SEM (cell line): ENCODE measurements around the genes PINLYP, SMG9 and ZNF155.

- PRO-cap, result no peak
These were observed 37.6 kb upstream of the CD177 start for GRCh38 chr19:43315818-43316319.

DNA sequence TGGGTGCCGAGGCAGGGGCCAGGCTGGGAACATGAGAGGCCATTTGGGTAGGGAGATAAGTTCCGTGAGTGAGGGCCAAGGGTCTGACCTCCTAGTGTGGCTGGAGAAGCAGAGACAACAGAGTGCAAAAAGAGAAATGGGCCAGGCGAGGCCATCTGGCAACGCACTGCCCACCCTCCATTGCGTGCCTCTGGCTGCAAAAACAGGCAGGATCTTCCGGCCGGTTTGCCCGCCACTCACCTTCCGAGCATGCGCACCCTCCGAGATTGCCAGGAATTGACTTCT lies 262 bp upstream of the TEX101 start:
- PRO-cap, result no peak

GRCh38 chr19:43439208-43439752 lies 24.6 kb downstream of the TEX101 start:
- PRO-cap, result no peak

DNA sequence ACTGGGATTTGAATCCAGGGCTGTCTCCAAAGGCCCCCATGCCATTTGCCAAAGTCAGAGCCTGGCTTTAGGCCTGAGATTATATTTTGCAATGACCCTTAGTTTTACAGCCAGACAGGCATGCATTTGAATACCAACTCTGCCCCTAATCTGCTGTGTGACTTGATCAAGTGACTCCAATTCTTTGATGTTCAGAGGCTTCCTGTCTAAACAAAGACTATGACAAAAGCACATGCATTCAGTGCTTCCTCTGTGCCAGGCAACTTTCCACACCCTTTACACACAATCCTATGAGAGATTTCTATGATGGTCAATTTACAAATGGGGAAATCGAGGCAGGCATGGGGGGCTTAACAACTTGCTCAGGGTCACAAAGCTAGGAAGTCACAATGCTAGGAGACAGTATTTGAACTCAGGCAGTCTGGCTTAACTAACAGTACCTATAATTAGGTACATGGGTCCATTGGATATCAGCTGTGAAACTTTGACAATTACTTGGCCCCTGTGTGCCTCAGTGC lies 3.7 kb upstream of the LYPD3 start:
- PRO-cap, result unidirectional peak, plus-strand start at position 231 of the sequence

DNA sequence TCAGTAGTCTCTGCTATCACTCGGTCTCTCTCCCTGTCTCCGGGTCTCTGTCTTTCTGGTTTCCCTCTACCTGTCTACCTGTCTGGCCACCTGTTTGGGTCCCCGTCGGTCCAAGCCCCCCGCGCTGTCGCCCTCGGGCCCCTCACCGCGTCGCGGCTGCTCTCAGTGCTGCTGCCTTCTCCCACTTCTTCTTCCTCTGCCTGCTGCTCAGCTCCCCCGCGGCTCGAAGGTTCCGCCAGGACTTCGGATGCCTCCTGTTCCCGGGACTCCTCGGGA lies 848 bp downstream of the PHLDB3 start:
- PRO-cap, result no peak

DNA sequence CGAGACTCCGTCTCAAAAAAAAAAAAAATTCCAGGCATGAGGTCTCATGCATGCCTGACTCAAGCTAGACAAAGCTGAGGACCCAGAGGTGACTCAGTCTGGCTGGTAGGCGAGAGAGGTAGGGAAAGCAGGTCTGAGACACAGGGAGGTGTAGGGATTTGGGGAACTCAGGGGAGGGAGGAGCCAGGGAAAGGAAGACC lies 2.6 kb upstream of the ETHE1 start:
- PRO-cap, result no peak

DNA sequence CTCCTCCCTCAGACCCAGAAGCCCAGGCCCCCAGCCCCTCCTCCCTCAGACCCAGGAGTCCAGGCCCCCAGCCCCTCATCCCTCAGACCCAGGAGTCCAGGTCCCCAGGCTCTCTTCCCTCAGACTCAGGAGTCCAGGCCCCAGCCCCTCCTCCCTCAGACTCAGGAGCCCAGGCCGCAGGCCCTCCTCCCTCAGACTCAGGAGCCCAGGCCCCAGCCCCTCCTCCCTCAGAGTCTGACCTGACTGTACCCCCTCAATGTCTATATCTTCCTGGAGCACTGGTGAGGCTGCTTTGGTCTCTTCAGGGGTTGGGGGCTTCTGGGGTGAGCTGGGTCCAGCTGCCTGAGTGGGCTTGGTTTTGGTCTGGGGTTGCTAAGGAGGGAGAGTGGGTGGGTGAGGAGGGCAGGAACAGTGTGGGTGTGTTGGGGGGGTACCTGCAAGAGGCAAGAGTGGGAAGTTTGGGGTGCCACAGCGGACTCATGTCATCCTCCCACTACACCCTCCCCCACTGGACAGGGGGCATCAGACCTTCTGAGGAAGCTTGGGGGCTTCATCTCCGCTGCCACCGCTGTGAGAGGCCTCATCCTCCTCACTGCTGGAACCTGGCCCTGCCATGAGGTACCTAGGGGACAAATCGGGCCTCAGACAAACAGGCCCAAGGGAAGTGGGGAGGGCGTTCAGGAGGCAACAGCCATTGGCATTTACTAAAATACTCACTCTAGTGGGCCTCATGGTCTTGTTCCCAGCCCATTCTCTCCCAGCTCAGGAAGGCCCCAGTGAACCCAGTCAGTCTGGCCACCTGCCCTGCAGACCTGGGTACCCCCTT lies 13.6 kb downstream of the ZNF575 start:
- PRO-cap, result no peak

DNA sequence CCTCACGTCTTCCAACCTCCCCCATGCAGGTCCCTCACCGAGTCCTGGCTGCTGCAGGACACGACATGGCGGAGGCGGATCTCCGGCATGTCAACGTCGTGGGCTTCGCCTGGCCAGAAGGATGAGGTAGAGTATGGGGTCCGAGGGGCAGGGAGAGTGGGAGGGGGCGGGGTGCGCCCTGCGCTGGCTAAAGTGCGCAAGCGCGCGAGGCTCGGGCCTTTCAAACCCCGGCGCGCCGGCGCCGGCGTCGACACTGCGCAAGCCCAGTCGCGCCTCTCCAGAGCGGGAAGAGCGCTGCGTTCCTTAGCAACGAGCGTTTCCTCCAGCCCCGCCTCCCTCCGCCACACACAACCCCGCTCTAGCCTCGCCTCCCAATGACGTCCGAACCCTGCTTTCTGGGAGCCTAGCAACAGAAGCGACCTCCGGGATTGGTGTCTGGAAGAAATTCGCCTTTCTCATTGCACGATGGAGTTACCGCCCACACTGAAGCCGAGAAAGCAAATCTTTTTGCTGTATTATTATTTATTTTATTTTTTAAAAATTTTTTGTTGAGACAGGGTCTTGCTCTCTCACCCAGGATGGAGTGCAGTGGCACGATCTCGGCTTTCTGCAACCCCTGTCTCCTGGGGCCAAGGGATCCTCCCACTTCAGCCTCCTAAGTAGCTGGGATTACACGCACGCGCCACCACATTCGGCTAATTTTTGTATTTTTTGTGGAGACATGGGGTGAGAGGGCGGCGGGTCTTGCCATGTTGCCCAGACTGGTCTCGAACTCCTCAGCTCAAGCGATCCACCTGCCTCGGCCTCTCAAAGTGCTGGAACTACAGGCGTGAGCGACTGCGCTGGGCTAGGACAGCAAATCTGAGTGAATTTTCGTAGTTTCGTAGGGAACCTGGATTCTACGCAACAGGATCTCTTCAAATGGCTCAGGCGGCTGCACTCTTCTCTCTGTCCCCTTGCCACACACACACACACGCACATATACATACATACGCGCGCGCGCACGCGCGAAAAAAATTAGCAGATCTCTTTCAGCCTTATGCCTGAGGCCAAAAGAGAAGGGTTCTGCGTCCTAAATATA lies at the start of gene PINLYP:
Gene PINLYP (plus strand): TSS at position 432 of the 1,081 bp plus-strand sequence.
- PRO-cap, result unidirectional peak, minus-strand start at position 117 of the sequence; unidirectional peak, minus-strand start at position 158 of the sequence

- PRO-cap, result no peak
These were observed 981 bp downstream of the PINLYP start for GRCh38 chr19:43576522-43577041.

DNA sequence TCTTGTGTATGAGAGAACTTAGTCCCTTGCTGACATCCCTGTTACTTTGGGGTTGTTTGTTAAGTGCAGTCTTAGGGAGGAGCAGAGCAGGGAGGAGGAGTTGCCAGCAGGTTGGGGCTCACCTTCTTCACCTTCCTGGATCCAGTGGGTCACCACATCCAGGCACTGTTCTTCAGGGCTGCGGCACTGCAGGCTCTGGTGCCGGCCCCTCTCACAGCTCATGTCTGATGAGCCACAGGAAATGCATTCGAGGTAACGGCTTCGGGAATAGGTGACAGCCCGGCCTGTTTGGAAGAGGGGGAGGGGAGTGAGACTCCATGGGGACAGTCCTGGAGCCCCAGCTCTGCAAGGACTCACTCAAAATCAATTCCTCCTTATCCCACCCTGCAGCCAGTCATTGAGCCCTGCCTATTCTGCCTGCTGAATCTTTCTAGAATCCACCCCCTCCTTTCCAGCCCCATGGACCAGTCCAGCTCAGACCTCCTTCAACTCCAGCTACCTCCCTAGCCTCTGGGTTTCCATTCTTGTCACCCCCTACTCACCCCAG lies 13.5 kb downstream of the PLAUR start:
- PRO-cap, result no peak

- PRO-cap, result bidirectional peak, plus-strand start at chr19:43739172, minus-strand start at chr19:43739060
These were observed 15.8 kb downstream of the SMG9 start for GRCh38 chr19:43738991-43739316.

- PRO-cap, result no peak
These were observed 15.4 kb downstream of the SMG9 start for GRCh38 chr19:43739347-43739701.

DNA sequence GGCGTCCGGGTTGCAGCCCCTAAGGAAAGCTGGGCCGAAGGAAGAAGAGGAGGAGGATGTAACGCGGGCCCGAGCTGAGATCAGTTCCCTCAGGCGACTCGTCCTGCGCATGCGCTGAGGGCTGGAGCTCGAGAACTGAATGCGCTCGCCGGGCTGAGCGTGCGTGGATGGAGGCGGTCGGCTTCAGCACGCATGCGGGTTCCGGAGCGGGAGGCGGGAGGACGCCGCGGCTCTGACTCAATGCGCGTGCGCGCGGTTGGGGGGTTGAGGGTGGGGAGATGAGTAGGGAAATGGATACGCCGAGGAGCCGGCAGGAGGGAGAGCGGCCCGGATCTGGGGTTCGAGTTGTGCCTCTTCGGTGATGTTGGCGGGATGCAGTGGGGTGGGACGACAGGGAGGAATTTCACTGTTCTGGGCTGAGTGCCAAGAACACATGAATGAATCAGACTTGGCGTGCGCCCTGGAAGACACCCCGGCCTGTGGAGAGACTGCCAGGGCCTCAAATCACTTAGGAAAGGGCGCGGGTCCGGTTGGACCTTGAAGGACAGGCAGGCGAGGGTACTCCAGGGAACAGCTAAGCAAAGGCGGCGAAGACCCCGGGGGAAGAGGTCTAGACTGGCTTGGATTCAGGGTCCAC lies at the start of gene SMG9:
Gene SMG9 (minus strand): TSS at position 141 of the 637 bp plus-strand sequence.
- PRO-cap, result bidirectional peak, plus-strand start at position 289 of the sequence, minus-strand start at position 141 of the sequence

- PRO-cap, result unidirectional peak, plus-strand start at chr19:43984188; unidirectional peak, minus-strand start at chr19:43984518; unidirectional peak, minus-strand start at chr19:43984550
These were observed at the start of gene ZNF155 for GRCh38 chr19:43983844-43985069. ZNF155 (plus strand) TSS chr19:43984188.

DNA sequence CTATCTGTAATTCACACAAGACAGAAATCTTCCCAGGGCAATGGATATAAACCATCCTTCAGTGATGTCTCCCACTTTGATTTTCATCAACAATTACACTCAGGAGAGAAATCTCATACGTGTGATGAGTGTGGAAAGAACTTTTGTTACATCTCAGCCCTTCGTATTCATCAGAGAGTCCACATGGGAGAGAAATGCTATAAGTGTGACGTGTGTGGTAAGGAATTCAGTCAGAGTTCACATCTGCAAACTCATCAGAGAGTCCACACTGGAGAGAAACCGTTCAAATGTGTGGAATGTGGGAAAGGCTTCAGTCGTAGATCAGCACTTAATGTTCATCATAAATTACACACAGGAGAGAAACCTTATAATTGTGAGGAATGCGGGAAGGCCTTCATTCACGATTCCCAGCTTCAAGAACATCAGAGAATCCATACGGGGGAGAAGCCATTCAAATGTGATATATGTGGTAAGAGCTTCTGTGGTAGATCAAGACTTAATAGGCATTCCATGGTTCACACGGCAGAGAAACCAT lies 6.6 kb upstream of the ZNF225 start:
- PRO-cap, result no peak

- PRO-cap, result no peak
These were observed 9.2 kb upstream of the ZNF234 start for GRCh38 chr19:44131958-44132761.

DNA sequence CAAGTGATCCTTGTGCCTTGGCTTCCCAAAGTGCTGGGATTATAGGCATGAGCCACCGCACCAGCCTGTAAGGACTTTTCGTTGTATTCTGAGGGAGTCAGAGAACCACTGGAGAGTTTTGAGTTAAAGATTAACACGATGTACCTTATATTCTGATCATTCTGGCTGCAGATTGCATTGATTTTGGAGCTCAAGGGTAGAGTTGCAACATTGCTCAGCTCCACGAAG lies 41.8 kb upstream of the CEACAM20 start:
- PRO-cap, result no peak

- PRO-cap, result no peak
These were observed 1.5 kb upstream of the IGSF23 start for GRCh38 chr19:44611640-44612413.

DNA sequence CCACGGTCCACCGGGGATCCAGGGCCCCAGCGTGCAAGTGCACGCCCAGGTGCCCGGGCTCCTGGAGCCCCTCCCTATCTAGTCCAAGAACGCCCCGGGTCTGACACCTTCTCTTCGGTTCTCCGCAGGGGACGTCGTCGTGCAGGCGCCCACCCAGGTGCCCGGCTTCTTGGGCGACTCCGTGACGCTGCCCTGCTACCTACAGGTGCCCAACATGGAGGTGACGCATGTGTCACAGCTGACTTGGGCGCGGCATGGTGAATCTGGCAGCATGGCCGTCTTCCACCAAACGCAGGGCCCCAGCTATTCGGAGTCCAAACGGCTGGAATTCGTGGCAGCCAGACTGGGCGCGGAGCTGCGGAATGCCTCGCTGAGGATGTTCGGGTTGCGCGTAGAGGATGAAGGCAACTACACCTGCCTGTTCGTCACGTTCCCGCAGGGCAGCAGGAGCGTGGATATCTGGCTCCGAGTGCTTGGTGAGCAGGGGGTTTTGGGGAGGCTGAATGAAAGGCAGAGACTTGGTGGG lies 3.4 kb downstream of the PVR start:
- PRO-cap, result no peak

DNA sequence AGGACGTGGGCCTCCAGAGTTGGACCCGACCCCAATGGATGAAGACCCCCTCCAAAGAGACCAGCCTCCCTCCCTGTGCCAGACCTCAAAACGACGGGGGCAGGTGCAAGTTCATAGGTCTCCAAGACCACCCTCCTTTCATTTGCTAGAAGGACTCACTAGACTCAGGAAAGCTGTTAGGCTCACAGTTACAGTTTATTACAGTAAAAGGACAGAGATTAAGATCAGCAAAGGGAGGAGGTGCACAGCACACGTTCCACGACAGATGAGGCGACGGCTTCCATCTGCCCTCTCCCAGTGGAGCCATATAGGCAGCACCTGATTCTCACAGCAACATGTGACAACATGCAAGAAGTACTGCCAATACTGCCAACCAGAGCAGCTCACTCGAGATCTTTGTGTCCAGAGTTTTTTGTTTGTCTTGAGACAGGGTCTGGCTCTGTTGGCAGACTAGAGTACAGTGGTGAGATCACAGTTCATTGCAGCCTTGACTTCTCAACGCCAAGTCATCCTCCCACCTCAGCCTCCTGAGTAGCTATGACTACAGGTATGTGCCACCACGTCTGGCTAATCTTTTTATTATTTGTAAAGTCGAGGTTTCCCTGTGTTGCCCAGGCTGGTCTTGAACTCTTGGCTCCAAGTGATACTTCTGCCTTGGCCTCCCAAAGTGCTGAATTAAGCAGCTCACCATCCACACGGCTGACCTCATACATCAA lies 9.3 kb upstream of the CEACAM19 start:
- PRO-cap, result no peak